Sternocleidomastoid (tissue), 1 donor: ENCODE measurements around a stretch of chr6.

DNA sequence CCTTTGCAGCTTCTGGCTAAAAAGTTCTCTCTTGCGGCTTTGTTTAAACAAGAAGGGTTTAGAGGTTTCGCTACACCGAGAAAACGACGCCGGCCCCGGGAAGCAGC, 1.6 kb downstream of the ZBTB2 start:
- PRO-cap, result no peak

DNA sequence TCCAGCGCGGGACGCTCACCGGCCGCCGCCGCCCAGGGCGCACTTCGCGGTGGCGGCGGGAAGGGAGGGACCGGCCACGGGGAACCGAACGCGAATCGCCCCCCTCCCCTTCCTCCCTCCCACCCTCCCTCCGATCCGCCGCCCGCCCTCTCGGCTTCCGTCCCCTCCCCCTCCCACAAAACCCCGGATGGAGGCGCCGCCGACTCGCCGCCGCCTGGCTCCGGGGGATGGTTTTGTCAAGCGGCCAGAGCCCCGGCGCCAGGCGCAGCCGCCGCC, 518 bp downstream of the ZBTB2 start:
- PRO-cap, result unidirectional peak, plus-strand start at position 42 of the sequence; bidirectional peak, plus-strand start at position 178 of the sequence, minus-strand start at position 114 of the sequence

DNA sequence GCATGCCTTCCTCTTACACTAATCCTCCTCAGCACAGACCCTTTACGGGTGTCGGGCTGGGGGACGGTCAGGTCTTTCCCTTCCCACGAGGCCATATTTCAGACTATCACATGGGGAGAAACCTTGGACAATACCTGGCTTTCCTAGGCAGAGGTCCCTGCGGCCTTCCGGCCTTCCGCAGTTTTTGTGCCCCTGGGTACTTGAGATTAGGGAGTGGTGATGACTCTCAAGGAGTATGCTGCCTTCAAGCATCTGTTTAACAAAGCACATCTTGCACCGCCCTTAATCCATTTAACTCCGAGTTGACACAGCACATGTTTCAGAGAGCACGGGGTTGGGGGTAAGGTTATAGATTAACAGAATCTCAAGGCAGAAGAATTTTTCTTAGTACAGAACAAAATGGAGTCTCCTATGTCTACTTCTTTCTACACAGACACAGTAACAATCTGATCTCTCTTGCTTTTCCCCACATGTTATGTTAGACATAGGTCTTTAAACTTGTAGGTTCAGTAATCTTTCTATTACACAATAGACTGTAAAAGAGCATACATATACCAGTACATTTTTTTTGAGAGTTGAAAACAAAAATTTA, 3.5 kb downstream of the ARMT1 start:
- PRO-cap, result no peak

DNA sequence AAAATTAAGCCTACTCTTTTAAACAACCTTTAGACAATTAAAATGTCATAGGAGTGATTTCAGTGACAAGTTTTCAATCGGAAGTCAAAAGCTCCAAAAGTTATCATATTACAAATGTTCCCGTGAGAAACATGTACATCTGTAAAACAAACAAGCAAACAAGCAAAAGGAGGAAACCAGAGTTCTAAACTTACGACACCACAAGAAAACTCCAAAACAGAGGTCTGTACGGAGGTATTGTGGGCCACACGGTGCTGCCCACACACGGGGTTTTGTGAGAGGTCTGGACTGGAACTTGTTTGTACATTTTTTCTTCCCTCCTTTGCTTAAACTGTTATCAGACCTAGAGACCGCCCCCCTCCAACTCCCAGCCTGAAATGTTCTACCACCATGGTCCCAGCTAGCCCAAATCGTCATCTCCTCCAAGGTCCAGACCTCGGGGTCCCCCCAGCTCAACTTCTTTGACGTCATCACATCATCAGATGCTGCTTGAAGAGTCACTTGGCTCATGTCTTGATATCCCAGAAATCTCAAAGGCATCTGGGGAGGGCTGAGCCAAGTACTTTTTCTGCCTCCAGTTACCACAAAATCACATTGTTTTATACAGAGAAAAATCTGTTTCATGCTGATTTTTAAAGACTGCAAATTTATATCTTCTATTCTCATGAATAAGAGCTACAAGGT, 2.9 kb upstream of the CCDC170 start:
- PRO-cap, result no peak

DNA sequence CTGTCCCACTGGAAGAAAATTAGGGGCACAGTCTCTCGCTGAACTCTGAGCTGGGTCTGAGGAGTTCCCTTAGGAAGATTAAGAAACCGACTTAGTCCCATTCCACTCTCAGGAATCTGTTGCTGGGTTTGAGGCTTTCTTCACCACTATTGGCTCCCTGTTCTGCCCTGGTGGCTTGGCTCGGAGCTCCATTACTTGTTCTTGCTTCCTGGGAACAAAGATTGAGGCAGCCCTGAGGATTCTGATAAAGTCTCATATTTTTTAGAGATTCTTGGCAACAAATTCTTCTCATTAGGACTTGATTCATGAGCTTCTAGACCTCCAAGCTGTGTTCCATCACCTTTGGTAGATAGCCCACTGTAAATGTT, 115.8 kb downstream of the CCDC170 start:
- PRO-cap, result no peak

DNA sequence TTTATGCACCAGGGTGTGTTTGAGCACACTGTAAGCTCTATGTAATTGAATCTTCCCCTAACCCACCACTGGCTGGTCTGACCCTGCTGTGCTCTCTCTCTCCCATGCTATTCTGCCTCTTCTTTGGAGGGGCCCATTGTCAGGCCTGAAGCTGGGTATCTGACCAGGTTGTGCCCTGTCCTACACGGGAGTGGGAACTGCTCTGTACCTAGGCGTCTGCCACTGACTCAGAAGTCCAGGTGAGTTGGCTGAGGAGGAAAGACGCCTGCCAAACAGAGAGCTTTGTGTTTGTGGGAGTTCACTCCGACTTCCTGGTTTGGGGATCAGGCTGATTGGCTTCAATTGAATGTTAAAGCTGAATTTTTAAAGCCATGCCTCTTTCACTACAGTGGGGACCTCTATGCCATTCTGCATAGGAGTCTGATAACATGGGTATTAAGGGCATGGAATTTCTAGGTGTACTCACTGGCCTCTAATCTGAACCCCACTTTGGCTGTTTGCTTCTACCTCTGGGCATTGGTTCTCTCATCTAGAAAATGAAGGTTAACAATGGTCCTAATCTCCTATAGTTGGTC, 136.0 kb downstream of the CCDC170 start:
- PRO-cap, result no peak

- PRO-cap, result no peak
These were observed 147.3 kb downstream of the CCDC170 start for GRCh38 chr6:151641073-151641568.

DNA sequence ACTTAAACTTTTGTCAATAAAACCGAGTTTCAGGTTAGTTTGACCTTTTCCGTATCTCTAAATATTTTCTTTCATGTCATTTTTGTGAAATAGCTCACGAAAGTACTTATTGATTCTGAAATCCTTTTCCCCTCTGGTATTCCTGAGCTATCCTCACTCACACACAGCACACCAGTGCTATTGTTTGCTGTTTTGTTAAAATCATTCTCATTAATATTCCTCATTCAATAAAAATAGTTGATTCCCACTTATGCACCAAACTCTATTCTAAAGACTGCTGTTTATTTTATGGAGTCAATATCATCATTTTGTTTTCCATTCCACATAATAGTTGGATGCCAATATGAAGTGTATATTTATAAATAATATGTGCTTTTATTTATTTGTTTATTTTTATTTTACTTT, 149.2 kb upstream of the ESR1 start:
- PRO-cap, result no peak

- PRO-cap, result no peak
These were observed 3.5 kb downstream of the ESR1 start for GRCh38 chr6:151810920-151811349.

DNA sequence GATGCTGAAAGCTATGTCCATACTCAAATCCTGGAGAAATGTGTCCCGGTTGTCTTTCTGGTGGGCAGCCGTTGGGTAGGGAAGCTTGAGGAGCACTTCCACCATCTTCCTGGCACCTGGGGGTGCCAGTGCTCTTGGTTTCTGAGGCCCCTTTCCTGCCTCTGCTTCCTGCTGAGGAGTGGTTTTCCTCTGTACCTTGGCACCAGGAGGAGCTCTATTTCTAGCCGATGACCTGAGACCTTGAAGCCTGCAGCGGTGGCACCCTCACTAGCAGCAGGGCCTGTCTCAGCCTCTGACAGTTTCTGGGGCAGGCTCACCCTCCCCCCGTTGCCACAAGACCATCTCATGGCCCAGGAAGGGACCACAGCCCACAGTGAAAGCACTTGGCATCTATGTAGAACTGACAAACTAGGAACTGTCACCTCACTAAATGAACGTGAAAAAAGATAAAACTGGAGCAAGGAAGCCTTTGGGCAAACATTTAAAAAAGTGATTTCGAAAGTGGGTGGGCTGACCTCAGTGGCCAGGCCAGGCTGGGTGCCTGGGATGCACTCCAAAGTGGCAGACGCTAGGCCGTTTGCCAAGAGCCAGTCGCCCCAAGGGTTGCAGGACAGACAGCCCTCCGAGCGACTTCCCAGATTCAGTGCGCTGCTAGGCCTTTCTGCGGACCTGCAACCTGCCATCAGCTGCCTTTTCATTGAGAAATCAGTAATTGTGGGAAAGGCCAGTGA, 303.5 kb downstream of the ESR1 start:
- PRO-cap, result no peak

- PRO-cap, result no peak
These were observed 282.6 kb downstream of the SYNE1 start for GRCh38 chr6:152354577-152354980.

DNA sequence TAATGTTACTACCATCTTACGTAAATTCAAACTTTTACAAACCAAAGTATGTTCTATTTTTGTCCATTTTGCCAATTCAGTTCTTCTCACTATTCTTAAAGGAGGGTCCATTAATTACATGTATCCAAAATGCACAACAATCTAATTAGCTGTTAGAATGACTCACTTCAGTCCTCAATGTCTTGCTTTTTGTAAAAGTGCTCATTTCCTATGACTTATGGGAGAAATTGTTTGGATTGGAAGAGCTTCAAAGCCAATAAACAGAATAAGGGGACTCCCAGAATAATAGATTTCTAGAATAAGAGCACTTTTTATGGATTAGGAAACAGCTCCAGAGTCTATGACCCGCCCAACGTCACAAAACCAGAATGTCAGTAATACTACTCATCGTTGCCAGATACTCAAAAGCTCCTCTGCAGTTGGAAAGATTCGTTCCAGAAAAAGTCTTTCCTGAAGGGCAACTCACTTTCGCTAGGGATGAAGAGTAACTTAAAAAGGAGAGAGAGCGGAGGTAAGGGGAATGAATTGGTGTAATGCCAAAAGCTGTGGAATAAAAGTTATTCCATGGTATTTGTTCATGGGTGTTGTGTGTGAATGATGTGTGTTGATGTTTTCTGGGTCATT, 64.8 kb downstream of the SYNE1 start:
- PRO-cap, result no peak

GRCh38 chr6:152695594-152696063, 2.1 kb upstream of the MYCT1 start:
- PRO-cap, result no peak

DNA sequence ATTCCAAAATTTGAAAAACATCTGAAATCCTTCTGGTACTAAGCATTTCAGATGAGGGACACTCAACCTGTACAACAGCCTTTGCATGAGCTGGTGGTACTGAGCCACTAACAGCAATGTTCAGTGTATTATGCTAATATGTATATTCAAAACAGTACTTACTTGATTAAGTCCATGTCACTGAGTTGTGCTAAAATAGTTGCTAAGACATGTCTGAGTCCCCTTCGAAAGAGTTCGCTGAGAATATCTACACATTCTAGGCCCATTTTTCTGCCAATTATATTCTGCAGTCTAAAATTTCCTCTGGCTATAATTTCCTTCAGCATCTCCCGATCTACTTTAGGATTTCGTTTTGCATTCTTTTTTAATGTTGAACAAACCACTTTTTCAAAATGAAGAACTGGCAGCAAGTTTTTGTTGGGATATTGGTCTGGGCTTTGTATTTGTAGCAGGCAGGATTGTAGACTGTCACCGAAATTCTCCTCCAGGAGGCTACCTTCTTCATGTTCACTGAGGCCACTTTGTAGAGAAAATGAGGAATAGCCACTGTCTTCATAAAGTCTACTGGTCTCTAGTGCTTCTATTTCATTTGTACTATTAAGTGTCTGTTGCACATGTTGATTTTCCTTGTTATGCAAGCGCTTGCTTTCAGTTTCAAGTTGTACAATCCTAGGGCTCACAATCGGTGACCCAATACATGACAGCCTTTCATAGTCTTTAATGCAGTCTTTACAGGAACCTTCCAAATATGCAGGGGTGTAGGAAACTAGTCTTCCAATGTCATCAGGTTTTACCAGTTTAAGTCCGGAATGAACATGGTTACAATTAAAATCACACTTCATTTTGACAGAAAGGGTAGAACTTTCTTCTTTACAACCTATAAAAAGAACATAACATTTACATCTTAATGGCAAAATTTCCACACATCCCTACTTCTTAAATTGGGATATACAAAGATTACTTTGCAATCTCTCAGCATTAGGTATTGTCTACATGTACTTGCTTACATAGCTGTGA, 7.8 kb downstream of the FBXO5 start:
- PRO-cap, result no peak

- PRO-cap, result no peak
These were observed 20.0 kb downstream of the RGS17 start for GRCh38 chr6:153110990-153111502.

DNA sequence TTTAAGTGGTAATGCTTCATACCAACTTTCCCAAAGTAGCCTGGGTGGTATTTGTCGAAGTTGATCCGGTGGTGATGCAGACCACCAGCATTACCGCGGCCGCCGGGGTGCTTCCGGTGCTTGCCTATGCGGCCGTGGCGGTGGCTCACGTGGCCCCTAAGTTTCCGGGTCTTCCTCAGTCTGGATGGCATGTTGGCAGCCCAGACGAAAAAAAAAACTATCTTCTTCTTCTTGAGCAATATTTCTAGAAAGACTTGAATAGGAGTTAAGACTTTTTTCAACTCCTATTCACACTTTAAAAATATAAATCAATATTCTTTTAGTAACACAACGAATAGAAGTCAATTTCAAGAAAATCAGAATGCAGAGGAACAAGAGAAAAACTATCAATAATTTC, 151.5 kb upstream of the RGS17 start:
- PRO-cap, result unidirectional peak, minus-strand start at position 217 of the sequence

DNA sequence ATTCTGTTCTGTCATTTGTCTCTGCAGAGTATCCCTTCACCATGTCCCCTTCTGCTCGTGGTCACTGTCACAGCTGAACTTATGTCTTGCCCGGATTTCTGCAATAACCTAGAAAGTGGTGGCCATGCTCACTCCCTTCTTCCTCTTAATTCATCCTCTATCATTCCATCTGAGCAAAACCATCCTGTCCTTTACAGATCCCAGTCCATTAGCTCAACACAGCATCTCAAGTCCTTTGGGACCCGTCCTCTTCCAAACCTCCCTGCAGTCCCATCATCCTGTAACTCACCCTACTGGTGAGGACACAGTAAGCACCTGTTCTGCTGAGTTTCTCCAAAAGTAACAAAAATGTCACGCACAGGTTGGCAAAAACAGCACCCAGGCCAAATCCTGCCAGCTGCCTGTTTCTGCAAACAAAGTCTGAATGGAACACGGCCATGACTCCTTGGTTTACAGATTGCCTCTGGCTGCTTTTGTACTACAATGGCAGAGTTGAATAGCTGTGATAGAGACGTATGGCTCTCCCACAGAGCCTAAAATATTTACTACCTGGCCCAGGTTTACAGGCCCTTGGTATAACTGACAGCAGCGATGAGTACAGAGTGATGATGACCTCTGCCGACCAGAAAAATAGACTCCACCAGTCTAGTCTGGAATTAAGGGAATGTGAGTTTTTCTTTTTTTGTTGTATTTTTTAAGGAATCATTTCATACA, 52.7 kb downstream of the CNKSR3 start:
- PRO-cap, result no peak

GRCh38 chr6:154460358-154460919, 50.0 kb downstream of the CNKSR3 start:
- PRO-cap, result no peak

- PRO-cap, result no peak
These were observed 23.1 kb downstream of the CNKSR3 start for GRCh38 chr6:154487273-154487944.

- PRO-cap, result no peak
These were observed 9.2 kb downstream of the CNKSR3 start for GRCh38 chr6:154501182-154501827.